ENCODE measurements around the gene SPNS2.

DNA sequence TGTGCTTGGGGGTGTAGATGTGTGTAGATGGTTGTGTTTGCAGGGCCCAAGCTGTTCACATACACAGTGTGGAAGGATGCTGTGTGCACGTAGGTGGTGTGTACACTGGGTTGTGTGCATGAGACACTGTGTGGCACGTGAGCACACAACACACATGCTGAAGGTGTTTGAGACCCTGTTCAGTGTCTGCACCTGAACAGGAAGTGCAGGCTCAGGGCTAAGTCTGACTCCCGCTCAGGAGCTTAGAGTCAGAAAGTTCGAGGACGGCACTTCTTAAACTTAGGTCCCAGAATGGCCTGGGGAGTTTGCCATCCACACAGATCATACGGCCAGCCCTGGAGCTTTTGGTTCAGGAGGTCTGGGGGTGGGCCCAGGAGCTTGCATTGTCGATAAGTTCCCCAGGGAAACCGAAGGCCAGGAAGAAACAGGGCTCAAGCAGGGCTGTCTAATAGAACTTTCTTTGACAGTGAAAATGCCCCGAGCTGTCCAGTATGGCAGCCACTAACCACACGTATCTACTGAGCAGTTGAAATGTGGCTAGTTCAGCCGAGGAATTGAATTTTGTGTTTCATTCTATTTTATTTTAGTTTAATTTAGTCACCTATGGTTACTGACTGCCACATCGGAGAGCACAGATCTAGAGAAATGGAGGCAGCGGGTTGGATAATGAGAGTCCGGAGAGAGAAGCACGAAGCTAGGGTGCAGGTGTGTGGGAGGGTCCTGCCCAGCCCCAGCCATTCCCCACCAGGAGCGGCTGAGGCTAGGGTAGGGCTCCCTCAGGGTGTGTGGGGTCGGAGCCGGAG is 4.2 kb upstream of the CAMKK1 start:
- PRO-cap = no peak
- RAMPAGE, long total RNA, 4 experiments = no peak in any of the 4 experiments

GRCh38 chr17:3915012-3915868 is 1.0 kb downstream of the P2RX1 start:
- PRO-cap = no peak
- RAMPAGE, long total RNA, 4 experiments = no peak in any of the 4 experiments

GRCh38 chr17:4017110-4018119 is 53.2 kb upstream of the ATP2A3 start:
- PRO-cap = no peak
- RAMPAGE, long total RNA, 4 experiments = no peak in any of the 4 experiments

- PRO-cap = no peak
- RAMPAGE, long total RNA, 4 experiments = no peak in any of the 4 experiments
These were observed 54.2 kb upstream of the ATP2A3 start for GRCh38 chr17:4018405-4018801.

DNA sequence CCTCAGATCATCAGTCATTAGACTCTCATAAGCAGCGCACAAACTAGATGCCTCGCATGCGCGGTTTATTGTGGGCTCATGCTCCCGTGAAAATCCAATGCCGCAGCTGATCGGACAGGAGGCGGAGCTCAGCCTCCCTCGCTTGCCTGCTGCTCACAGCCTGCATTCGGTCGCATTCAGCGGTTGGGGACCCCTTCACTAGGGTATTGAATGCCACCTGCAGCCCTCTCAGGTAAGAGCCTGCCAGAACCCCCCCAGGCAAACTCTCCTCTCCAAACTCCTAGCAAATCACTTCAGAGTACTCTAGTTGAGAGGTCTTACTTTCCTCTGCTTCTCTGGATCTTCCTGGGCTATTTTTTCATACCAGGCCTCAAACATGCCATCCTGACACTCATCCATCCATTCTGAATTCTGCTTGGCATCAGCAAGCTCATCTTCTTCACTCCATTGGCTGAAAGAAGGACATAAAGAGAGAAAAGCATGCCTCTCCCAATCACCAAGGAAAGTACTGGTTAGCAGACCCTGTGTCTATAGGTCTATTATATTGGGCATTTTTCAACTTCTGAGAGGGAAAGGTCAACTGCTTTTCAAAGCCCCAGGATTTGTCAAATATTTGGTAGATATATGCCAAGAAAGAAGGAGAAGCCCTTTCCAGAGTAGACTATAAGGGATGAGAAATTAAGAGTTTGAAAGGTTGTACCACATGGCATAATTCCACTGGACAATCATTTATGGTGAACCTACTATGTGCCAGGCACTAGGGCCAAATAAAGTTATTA is 86.7 kb downstream of the ZZEF1 start:
- PRO-cap = no peak
- RAMPAGE, long total RNA, 4 experiments = no peak in any of the 4 experiments

DNA sequence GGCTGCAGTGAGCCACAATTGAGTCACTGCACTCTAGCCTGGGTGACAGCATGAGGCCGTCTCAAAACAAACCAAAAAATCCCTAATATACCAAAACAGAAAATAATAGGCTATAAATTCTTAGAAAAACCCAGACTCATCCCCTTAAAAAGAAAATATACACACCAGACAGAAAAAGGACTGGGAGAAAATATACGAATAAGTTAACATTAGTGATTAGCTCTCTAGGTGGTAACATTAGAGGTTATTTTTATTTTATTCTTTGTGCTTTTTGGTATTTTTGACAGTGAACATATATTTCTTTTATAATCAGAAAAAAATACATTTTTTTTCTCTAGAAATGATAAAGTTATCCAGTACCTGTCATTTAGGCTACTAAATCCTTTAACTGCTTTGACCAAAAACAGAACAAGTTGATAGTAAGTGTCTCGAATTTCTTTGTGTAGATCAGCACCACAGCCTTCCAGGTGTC is 84.0 kb downstream of the ZZEF1 start:
- PRO-cap = no peak
- RAMPAGE, long total RNA, 4 experiments = no peak in any of the 4 experiments

- PRO-cap = no peak
- RAMPAGE, long total RNA, 4 experiments = no peak in any of the 4 experiments
These were observed 70.3 kb downstream of the ZZEF1 start for GRCh38 chr17:4072431-4073064.

DNA sequence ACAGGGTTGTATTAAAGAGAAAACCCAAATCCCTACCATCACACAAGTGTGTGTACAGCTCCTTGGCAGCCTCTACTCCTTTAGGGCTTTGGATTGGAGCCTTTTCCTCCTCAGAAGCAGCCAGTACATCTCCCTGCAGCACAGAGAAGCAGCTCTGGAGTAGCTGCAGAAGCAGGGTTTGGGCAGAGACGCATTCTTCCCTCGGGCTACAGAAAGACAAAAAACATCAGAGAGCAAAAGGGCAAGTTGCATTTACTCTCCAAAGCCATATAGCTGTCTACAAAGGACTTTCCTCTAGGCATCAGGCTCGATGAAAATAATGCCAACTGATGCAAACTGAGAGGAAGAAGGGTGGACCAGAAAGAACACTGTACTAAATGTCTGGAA is 56.4 kb downstream of the ZZEF1 start:
- PRO-cap = no peak
- RAMPAGE, long total RNA, 4 experiments = no peak in any of the 4 experiments

- PRO-cap = no peak
- RAMPAGE, long total RNA, 4 experiments = no peak in any of the 4 experiments
These were observed 37.3 kb downstream of the ZZEF1 start for GRCh38 chr17:4105533-4106006.

DNA sequence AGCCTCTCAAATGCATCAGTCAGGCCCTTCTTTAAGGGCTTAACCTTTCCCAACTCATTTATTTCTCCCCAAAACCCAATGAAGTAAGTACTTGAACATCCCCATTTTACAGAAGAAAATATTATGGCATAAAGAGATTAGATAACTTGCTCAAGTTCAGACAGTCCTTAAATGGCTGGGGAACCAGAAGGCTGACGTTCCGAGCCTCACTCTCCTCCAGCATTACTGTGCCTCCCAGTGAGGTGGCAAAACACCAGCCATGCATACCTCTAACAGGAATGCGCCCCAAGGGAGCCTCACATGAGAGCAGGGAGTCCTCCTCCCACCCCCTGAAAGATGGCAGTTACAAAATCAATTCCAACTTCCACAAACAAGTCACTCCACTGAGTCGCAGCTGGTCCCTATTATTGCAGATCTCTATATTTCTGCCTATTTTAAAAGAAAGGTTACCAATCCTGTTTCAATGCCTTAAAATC is 55.6 kb downstream of the ANKFY1 start:
- PRO-cap = no peak
- RAMPAGE, long total RNA, 4 experiments = no peak in any of the 4 experiments

DNA sequence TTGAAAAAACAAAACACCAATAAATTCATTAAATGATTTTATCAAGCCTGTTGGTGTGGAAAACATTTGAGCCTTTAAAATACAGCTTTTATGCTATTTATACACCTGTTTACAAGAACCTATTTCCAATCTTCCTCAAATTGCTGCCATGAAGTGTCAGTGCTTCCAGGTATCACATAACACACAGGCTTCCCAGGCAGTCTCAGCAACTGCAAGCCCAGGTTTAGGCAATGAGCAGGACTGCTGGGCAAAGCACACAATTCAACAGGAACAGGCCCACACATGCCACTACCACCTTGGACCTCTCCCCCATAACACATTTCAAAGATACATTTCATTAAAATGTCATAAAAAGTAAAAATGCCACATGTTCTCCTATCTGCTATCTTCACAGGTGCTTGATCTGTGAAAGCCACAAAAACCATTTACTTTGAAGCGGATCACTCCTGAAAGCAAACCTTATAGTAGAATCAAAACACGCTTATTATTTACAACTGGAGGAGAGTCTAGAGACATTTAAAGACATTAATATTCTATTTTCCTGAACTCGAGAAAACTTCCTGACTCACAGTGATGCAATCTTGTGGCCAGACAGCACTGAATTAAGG is 31.6 kb downstream of the ANKFY1 start:
- PRO-cap = no peak
- RAMPAGE, long total RNA, 4 experiments = no peak in any of the 4 experiments

GRCh38 chr17:4267925-4268235 is 4.1 kb upstream of the ANKFY1 start:
- PRO-cap = no peak
- RAMPAGE, long total RNA, 4 experiments = no peak in any of the 4 experiments

DNA sequence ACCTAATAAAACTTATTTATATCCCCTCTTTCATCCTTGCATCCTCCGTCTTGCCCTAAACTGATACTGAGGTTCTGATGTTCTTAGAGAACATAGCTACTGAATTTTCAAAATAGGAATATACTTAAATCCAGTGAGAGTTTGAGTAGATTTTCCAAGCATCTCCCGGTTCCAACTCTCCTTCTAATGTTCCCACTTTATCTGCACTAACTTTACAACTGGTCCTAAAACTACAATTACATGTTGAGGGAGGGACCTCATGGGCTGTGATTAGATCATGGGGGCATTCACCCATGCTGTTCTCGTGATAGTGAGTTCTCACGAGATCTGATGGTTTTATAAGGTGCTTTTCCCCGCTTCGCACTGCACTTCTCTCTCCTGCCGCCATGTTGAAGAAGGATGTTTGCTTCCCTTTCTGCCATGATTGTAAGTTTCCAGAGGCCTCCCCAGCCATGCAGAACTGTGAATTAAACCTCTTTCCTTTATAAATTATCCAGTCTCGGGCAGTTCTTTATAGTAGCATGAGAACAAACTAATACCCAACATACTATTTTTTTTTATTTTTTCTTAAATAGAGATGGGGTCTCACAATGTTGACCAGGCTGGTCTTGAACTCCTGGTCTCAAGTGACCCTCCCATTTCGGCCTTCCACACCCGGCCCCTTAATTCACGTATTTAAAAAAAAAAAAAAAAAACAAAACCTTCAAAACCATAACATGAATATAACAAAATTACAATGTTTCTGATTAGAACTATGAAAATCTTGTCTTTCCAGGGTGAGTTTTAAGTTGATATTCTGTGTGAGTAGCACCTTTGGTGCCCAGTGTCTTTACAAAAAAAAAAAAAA is 26.0 kb downstream of the UBE2G1 start:
- PRO-cap = no peak
- RAMPAGE, long total RNA, 4 experiments = no peak in any of the 4 experiments

DNA sequence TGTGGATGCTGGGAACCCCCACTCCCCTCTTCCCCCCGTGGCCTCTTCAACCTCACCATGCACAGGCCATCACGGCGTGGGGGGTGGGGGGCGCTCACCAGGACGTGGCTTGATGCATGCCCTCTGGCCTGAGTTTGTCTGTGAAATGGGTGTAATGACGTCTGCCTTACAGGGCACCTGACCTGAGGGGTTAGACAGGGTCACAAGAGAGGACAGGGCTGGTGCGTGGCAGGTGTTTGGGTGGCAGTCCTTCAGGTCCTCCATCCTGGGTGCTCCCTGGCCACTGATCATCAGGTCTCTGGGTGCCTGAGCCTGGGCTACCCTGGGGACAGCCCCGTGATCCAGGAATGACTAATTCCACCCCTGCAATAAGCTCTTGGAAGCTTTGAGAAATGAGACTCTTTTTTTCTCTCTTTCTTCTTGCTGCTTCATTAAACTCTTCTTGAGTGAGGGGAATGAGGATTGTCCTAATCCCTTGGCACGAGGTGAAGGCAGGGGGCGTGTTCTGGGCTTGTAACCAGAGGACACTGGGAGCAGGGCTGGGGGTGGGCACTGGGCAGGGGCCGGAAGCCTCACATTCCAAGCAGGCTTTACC is 21.5 kb upstream of the SPNS2 start:
- PRO-cap = no peak
- RAMPAGE, long total RNA, 4 experiments = no peak in any of the 4 experiments

- PRO-cap = no peak
- RAMPAGE, long total RNA, 4 experiments = no peak in any of the 4 experiments
These were observed 2.3 kb upstream of the SPNS2 start for GRCh38 chr17:4496401-4496680.

GRCh38 chr17:4498386-4499021 is at the start of gene SPNS2:
TSS of gene SPNS2 (plus strand) at chr17:4498881.
- PRO-cap = unidirectional peak, plus-strand start at chr17:4498927
- RAMPAGE, long total RNA, 4 experiments = no peak in any of the 4 experiments

- PRO-cap = no peak
- RAMPAGE, long total RNA, 4 experiments = no peak in any of the 4 experiments
These were observed 20.9 kb downstream of the SPNS2 start for GRCh38 chr17:4519561-4520045.

DNA sequence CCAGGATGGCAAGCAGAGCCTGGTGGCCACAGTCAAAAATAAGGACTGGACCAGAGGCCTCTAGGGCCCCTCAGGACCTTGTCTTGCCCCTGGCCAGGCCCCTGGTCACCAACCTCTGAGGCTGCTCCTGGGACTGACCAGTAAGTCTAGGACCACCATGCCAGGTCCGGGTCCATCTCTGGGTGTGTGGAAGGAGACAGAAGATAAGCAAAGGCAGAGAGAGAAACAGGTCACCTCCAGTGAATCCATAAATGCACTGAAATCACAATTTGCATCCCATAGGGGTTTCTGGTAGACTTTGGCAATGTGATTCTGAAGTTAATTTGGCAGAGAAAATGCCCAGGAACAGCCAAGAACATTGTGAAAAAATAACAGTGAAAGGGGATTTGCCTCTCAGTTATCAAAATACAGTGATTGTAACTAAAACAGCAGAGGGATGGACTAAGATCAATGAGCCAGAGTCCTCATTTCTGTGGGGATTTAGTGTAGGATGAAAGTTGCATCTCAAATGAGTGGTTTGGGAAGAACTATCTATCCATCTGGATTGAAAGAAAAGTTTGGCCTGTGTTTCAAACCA is 28.2 kb downstream of the MYBBP1A start:
- PRO-cap = no peak
- RAMPAGE, long total RNA, 4 experiments = start-site peak on the plus strand in 1 of 4 experiments, centred at position 249 of the sequence, 5 reads per replicate

GRCh38 chr17:4544596-4545906 is 10.1 kb downstream of the MYBBP1A start:
- PRO-cap = no peak
- RAMPAGE, long total RNA, 4 experiments = no peak in any of the 4 experiments

DNA sequence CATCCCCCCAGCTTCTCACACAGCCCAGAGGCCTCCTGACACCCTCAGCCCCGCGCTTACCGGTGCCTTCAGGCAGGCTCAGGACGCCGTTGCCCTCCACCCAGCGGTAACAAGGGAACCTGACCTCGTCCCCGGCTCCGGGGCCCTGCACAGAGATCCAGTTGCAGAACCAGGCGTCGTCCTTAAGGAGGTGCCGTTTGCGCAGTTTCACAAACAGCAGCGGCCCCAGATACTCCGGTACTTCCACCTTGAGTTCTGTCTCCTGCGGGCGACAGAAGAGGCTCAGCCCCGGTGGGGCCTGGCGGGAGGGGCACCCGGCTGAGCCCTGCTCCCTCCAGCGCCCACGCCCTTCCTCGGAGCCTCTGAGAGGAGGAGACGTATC is 2.1 kb downstream of the ALOX15 start:
- PRO-cap = no peak
- RAMPAGE, long total RNA, 4 experiments = no peak in any of the 4 experiments